HTR-8/SVneo (cell line): ENCODE measurements around the genes EAF1, DAZL and PLCL2.

DNA sequence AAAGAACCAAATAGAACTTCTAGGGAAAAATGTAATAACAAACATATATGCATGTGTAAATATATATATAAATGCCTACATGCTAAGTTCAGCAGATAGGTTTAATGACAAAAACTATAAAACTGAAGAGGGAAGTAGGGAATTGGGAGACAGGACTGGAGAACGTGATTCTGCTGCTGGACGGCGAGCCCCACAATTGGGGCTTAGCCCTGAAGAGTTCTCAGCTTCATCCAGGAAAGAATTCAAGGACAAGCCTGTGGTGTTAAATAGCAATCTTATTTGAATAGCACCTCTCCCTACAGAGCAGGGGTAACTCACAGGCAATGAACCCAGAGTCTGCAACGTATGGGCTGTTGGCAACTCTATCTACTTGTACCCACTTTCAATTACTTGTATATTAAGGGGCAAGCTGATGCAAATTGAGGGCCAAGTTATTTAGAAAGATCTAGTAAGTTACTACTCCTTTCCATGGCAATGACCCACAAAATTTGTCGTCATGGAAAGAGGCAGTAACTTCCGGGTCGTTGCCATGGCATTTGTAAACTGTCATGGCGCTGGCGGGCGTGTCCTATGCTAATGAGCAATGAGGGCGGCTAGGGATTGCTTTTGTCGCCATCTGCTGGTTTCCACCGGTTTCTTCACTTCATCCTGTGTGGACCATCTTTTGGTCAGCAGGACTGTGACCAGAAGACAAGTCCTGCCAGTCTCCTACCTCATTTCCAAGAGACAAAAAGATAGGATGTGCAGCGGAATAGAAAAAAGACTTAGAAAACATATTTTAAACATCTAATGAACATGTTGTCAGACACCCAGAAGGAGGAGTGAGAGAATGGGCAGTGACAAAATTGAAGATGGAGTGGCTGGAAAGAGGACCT, 45.7 kb upstream of the SH3BP5 start:
- RRBS = under 1% methylated on average over 2 of the region's 14 CpGs

DNA sequence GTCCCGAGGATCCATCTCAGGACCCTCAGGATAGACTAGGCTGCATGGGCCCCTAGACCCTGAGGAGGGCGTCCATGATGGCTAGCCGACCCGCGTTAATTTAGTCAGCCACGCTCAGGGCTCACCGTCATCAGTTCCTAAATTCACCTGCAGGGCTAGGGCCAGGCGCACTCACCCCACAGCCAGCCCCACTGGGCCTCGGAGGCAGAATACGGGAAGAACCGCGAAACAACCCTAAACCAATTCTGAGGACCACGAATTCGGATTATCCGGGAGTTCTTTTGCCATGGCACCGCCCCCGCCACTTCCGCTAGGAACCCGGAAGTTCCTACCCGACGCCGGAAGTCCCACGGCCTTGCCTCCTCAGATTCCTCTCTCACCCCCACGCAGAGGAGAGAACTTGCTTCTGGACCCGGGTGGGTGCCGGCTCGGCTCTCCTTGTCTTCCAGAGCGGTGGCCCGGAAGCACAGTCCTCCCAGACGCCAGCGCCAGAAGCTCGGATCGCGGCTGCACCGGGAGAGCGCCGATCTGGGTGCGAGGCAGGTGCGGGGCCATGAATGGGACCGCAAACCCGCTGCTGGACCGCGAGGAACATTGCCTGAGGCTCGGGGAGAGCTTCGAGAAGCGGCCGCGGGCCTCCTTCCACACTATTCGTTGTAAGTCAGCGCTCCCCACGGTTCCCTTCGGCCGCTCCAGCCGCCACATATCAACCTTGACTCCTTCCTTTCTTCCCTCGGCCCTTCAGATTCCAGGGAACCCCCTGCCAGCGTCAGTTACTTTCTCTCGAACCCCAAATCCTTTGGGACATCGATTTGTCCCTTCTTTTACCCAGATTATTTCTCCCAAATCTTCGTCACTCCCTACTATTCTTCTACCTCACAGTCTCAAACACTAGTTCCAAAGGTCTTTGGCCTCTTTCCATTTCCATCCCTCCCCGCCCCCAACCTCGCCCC, at the start of gene EAF1:
TSS of gene EAF1 (plus strand) at position 372 of the 953 bp plus-strand sequence.
- RRBS = 2% methylated on average over 18 of the region's 61 CpGs

DNA sequence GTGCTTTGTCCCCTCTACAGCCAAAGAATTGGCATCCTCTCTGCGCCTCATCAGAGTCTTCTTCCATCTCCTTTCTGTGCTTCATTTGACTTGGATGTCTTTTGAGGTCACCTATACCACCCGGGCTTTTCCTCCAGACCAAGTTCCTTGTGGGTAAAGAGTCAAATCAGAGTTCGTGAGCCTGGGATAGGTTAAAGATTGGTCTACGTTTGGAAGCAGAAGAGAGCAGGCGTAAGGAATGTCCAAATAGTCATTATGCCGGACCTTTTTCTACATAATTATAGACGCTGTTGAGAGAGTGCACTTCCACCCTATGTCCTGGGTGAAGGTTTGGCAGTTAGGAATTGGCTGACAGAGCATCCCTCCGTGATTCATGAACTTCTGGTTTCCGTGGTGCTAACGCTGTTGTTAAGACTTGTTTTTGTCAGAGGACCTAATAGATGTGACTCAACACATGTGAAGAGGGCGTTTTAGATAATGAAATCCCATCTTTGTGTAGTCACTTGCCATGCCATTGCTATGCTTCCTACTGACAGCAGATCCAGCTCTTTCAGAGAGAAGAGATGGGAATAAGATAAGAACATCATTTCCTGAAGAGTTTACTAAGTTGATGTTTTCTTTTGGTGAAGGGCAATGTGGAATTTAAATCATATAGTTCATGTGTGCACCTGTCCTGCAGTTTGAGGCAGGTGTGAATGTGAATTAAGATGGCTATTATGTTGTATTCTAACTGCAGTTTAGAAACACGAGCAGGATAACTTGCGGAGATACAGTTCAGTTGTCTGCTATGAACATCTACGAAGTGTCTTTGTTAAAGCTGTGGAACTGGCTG, 1.2 kb downstream of the EAF1 start:
- RRBS = no CpG with 5 or more reads among the region's 14 CpGs

- RRBS = no CpG with 5 or more reads among the region's 7 CpGs
These were observed 8.1 kb upstream of the COLQ start for GRCh38 chr3:15529610-15530046.

GRCh38 chr3:15746953-15747624, 50.7 kb downstream of the ANKRD28 start:
- RRBS = no CpG with 5 or more reads among the region's 2 CpGs

- RRBS = no CpG with 5 or more reads among the region's 1 CpG
These were observed 1.1 kb downstream of the ANKRD28 start for GRCh38 chr3:15796778-15797073.

- RRBS = no CpG with 5 or more reads among the region's 5 CpGs
These were observed 185.1 kb upstream of the ANKRD28 start for GRCh38 chr3:15982853-15983266.

DNA sequence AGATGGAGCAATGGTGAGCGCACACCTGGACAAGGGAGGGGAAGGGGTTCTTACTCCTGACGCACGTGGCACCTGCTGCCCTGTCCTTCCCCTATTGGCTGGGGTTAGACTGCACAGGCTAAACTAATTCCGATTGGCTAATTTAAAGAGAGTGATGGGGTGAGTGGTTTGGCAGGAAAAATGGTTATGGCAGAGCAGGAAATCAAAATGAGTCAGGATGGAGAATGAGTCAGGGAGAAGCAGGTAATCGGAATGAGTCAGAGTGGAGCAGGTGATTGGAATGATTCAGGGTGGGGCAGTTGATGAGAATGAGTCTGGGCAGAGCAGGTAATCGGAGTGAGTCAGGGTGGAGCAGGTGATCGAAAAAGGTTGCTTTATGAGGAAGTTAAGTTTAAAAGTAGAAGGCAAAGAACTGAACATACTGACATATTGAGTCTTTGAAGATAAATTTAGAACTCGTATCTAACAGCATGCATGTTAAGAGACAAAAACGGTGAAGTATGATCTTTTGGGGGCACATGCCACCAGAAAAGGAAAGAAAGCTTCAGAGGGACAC, 73.0 kb upstream of the GALNT15 start:
- RRBS = no CpG with 5 or more reads among the region's 9 CpGs

DNA sequence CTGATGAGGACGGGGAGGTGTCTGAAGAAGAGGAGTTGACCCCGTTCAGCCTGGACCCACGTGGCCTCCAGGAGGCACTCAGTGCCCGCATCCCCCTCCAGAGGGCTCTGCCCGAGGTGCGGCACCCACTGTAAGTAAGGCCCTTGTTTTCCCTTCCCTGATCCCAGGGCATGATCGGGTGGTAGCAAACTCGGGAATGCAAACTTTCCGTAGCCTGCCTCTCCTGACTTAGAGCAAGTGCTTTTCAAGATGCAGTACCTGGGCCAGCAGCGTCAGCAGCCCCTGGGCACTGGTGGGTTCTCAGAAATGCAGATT, 1.0 kb downstream of the GALNT15 start:
- RRBS = no CpG with 5 or more reads among the region's 10 CpGs

DNA sequence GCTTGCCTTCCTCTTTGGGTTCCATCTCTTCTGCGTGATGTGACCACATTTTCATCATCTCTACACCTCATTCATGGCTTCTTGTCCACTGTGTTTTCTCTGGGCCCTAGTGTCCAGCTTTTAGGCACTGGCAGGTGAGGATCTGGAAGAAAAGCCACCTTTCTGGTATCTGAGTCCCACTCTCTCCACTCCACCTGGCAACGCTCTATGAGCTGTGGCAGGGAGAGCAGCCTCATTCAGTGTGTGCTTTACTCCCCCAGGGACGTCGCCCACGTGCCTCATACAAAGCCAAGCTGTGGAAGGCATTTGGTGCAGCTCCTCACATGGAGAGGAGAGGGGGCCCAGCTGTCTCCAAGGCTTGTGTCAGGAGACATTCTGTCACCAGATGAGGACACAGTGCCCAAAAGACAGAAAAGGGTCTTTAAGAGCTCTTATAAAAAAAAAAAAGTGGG, 29.2 kb downstream of the GALNT15 start:
- RRBS = no CpG with 5 or more reads among the region's 5 CpGs

GRCh38 chr3:16326360-16327430, 61.7 kb downstream of the OXNAD1 start:
- RRBS = no CpG with 5 or more reads among the region's 19 CpGs

GRCh38 chr3:16467370-16467897, 46.1 kb downstream of the RFTN1 start:
- RRBS = 92% methylated on average over 4 of the region's 10 CpGs

GRCh38 chr3:16546143-16547019, 32.9 kb upstream of the RFTN1 start:
- RRBS = no CpG with 5 or more reads among the region's 12 CpGs

GRCh38 chr3:16605150-16605861, at the start of gene DAZL:
Gene DAZL, minus strand, starts transcription at chr3:16605423.
- RRBS = no CpG with 5 or more reads among the region's 48 CpGs

DNA sequence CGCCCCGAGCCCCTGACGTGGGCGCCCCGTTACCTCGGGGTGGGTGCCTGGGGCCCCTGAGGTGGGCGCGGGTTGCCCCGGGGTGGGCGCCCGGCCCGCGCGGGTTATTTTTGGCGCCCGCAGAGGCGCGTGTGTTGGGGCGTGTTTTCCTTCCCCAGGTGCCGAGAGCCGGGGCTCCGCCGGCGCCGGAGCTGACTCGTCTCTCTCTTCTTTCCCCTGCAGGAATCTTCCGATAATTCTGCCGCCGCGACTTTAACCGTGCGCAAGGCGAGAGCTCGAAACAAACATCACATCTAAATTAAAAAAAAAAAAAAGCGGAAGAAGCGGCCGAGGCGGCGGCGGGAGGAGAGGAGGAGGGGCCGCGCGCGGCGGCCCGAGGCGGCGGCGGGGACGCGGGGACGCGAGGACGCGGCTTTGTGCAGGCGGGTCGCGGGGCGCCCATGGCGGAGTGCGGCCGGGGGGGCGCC, at the start of gene PLCL2:
TSS of gene PLCL2 (plus strand) at position 356 of the 467 bp plus-strand sequence.
- RRBS = 2% methylated on average over 16 of the region's 63 CpGs

DNA sequence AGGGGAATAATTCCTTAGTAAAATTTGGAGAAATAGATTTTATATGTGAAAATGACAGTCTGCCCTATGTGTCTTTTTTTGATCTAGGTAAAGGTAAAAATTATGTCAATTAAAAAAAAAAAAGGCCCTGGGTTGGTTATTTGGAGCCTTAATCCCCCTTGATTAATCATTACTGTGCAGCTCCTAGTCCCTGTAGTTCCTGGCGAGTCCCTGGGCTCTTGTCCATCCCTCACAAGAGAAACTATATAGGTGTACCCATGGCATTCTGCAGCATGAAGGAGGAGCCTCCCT, 12.4 kb downstream of the PLCL2 start:
- RRBS = no CpG with 5 or more reads among the region's 1 CpG

GRCh38 chr3:16897482-16897807, 12.7 kb downstream of the PLCL2 start:
- RRBS = no CpG with 5 or more reads among the region's 9 CpGs

GRCh38 chr3:16900738-16901501, 16.2 kb downstream of the PLCL2 start:
- RRBS = no CpG with 5 or more reads among the region's 4 CpGs

GRCh38 chr3:17088905-17089336, 204.2 kb downstream of the PLCL2 start:
- RRBS = no CpG with 5 or more reads among the region's 4 CpGs

GRCh38 chr3:17501485-17502755, 240.5 kb downstream of the TBC1D5 start:
- RRBS = no CpG with 5 or more reads among the region's 5 CpGs